ENCODE measurements around a stretch of chr10.

DNA sequence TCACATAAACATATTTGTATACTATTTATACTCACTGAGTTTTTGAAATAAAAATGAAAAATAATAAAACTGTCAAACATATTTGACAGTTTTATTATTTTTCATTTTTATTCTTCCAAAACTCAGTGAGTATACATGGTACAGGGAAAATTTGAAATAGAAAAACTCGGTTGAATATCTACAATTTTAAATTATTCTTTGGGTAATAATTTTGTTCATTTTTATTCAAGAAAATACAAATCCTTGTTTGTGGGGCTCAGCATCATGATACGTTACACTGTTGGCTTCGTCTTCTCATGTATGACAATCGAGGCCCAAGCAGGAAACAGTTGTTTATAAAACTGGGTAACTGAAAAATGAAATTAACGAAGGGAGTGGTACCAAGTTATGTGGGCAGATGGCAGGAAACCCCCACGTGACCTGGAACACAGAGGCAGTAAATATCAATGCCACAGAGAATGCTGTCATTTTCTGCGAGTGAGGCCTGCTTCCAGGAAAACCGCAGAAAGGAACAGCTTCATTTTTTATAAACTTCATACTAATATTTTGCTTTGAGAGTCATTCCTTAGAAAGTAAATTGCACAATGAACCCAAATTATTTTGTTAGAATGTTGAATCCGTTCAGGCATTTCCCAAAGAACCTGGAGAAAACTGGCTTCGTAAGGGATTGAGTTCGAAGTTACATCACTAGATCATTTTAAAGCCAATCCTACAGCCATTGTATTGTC is 201.0 kb upstream of the ADARB2 start:
- PRO-cap, result no peak
- RRBS, 2 experiments, result no CpG with 5 or more reads among the region's 11 CpGs

DNA sequence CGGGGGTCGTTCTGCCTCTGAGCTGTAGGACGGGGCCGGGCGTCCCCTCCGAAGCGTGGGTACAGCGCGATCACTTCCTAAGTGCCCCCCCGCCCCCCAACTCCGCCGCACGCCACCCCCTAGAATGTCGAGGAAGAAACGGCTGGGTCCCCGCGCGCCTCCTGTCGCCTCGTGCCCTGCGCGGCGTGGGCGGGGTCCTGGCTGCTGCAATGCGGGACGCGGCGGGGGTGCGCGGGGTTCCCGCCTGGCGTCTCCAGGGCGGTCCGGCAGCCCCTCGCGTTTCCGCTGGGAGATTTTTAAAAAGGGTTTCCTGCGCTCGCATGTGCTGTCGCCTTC is 707 bp downstream of the PFKP start:
- PRO-cap, result no peak
- RRBS, 2 experiments, result under 1 to 2% methylated on average over 7 to 10 of the region's 40 CpGs

DNA sequence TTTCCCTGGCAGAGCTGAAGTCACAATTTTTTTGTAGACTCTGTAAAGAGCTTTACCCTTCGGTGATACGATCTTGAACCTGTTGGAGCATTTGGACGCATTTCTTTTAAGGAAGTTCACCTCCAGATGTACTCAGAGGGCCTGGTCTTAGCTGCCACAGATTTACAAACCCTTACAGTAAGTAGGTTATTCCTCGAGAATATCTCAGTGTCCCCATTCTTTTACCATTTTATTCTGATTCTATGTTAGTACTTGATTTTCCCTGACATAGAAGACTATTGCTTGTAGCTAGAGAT is 2.7 kb downstream of the PFKP start:
- PRO-cap, result no peak
- RRBS, 2 experiments, result no CpG with 5 or more reads among the region's 4 CpGs

- PRO-cap, result no peak
- RRBS, 2 experiments, result no CpG with 5 or more reads among the region's 19 CpGs
Observed at GRCh38 chr10:3143390-3143832, 29.2 kb downstream of the PITRM1 start.

DNA sequence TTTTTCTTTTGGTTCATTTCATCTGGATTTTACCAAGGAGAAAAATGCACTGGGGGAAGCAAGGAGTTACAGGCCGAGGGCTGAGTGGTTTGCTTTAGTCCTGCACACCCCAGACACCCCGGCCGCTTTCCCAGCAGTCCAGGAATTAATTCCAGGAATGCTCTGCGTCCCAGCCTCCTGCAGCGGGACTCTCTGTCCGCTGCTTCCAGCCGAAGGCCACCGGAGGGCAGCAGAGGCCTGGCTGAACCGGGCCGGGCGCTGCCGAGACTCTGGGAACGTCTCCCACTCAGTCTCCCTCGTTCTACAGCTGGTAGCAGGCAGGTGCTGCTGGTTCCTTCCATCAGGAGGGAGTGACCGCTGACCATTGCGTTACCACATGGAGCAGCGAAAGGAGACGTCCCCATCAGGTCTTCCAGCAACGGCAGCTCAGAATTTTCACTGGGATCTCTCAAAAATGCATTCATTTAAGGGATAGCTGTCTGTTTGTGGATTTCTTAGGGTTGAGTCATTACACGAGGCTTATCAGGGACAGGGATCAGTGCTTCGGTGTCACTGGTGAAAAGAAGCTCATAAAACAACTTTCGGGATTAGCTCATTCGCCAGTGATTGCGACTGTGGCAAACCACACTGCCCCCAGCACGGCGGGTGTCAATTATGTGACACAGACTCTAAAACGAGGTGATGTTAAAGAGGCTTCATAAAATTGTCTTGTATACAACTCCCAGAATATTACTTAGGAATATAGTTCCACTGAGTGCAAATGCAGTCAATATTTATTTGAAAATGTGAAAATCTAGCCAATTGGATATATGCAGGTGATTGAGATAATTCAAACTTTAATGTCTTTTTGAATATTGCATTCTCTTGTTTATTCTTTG is 25.0 kb upstream of the PITRM1 start:
- PRO-cap, result no peak
- RRBS, 2 experiments, result 3% methylated on average over 5 of the region's 27 CpGs; no CpG with 5 or more reads in 1 of the 2 experiments

DNA sequence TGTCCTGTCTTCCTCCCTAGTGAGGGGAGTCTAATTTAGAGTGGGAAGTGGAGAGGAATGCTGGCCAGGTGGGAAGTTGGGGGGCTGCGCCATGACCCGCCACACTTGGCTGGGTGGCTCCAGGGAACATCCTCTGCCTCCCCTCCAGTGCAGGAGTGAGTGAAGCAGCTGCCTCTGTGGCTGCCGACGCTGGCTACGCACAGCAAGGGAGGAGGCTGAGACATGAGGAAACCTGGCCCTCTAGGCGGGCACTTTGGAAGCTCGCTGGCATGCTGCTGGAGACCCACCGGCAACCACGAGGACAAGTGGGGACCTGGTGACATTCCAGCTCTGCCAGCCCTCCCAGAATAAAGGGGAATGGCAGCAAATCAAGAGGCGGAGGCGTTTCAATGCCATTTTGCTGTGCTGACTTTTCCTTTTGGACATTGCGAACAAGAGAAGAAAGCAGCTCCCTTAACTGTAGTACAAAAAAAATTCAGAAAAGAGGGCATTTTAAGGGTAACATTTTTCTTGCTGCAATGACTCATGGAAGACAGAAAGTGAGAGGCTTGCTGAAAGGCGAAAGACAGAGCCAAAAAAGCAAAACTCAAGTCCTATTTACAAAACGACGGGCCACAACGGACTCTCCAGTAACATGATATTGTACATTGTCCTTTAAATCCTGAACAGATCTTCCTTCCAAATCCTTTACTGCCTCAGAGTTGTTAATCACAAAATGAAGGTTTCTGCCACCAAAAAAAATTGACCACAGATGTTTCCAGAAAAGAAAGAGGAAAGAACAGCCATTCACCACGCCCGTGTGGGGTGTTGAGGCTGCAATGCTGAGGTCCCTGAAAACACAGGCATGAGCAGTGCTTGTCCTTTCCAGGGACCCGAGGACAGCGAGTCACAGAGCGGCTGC is 121.3 kb upstream of the PITRM1 start:
- PRO-cap, result no peak
- RRBS, 2 experiments, result no CpG with 5 or more reads among the region's 21 CpGs

DNA sequence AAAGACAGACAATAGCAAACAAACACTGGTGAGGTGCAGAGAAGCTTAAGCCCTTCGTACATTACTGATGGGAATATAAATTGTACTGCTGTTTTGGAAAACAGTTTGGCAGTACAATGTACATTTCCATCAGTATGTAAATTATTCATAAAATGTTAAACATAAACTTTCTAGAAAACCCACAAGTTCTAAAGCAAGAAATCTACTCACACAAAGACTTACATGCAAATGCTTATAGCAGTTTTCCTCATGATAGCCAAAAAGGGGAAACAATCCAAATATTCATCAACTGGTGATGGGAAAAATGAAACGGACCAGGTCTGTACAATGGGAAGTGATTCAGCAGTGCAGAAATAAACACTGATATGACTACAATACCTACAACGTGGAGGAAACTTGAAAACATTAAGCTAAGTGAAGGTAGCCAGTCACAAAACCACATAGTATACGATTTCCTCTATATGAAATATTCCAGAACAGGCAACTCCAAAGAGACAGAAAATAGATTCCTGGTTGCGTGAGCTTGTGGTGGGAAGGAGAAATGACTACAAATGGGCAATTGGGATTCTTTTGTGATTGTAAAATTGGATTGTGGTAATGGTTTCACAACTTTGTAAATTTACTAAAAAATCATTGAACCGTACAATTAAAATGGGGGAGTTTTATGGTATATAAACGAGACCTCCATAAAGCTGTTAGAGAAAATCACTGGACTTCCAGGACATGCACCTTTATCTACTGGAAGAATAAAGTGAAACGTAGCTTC is 263.1 kb upstream of the PITRM1 start:
- PRO-cap, result no peak
- RRBS, 2 experiments, result no CpG with 5 or more reads among the region's 8 CpGs

DNA sequence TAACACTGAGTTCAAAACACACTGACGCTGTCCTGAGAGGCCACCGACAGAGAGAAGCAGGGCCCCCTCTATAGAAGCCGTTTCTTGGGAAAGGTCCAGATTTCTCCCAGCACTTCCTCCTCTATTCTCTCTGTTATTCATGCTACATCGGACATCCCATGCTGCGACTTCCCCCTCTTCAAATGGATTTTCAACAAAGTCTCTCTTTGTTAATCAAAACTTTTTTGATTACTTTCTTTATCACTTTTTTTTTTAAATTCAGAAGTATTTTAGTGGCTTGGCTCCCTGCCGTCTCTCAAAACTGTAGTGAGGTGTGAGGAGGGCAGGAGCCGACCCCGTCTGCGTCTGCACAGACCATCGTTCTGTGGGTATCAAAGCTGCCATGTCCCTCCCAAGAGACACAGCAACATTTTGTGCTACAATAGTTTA is 298.9 kb upstream of the PITRM1 start:
- PRO-cap, result no peak
- RRBS, 2 experiments, result no CpG with 5 or more reads among the region's 10 CpGs

- PRO-cap, result no peak
- RRBS, 2 experiments, result no CpG with 5 or more reads among the region's 17 CpGs
Observed at GRCh38 chr10:3482221-3482820, 302.7 kb downstream of the KLF6 start.

- PRO-cap, result unidirectional peak, minus-strand start at chr10:3500629
- RRBS, 2 experiments, result no CpG with 5 or more reads among the region's 17 CpGs
Observed at GRCh38 chr10:3500129-3500914, 284.7 kb downstream of the KLF6 start.

GRCh38 chr10:3574453-3574905 is 210.5 kb downstream of the KLF6 start:
- PRO-cap, result no peak
- RRBS, 2 experiments, result no CpG with 5 or more reads among the region's 10 CpGs

DNA sequence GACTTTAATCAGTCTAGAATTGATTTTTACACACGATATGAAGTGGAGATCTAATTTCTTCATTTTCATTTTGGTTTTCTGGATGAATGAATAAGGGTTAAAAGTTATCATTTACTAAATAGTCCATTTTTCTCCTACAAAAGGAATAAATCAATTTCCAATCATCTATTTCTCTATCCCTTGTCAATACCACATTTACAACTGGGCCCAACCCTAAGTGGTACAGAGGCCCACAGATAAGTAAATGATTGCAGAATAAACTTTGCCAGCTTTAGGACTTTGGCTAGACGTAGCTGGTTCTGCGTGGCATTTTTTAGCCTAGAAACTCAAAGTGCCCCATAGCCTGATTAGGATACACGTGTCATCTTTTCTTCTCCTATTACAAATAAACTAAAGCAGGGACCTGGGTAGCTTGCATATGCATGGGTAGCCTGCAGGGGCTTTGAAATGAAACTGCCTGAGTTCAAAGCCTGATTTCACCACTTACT is 56.5 kb downstream of the KLF6 start:
- PRO-cap, result no peak
- RRBS, 2 experiments, result no CpG with 5 or more reads among the region's 4 CpGs

DNA sequence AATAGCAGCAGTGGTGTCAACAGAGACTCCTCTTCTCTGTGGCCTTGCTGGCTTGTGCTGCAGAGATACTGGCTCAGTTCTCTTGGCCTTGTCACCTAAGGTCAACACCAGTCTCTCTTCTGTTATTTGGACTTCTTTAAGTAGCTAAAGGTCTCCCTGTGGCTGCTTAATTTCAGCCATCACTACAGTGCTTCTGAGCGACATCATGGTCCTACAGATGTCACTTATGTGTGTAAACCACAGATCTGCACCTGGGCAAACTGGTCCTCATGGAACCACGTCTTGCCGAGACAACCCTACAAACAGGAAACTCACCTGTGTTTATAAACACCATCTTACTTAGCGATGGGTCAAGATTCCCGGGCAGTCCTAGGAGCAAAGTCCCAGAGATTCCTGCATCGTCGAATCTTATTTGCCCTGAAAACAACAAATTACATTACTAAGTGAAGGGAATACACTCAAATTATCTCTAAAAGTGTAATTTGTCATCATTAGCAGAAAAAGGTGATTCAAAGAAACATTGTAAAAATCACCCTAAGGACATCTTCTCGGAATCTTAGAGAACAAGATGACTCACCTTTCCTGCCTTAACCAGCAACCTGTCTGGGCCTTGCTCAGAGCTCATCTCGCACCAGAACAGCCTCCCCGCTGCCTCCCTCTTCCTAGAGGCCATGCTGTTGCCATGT is 27.7 kb downstream of the KLF6 start:
- PRO-cap, result no peak
- RRBS, 2 experiments, result no CpG with 5 or more reads among the region's 10 CpGs

- PRO-cap, result no peak
- RRBS, 2 experiments, result 7 to 71% methylated on average over 4 to 10 of the region's 27 CpGs
Observed at GRCh38 chr10:3762735-3763613, 22.0 kb downstream of the KLF6 start.

DNA sequence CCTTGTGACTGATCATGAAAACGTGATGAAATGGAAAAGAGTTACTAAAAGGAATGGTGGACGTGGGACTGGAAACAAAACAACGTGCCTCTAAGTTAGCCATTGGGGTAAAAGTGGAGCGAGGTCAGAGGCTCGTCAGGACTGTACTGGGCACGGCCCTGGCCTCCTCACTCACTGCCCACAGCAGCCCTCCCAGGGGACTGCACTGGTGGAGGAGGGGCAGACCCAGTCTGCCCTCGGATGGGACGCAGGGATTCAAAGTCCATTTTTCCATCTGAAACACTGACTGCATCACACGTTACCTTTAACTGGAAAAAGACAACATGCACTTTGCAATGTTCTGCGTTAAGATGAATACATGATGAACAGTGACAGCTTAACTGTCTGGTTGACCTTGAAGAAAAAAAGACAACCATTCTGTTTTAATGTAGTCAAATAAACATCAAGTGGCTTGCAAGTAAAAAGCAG is 19.0 kb downstream of the KLF6 start:
- PRO-cap, result no peak
- RRBS, 2 experiments, result no CpG with 5 or more reads among the region's 10 CpGs

- PRO-cap, result bidirectional peak, plus-strand start at chr10:3783161, minus-strand start at chr10:3782845
- RRBS, 2 experiments, result no CpG with 5 or more reads among the region's 4 CpGs
Observed at GRCh38 chr10:3782765-3783046, 2.3 kb downstream of the KLF6 start.

- PRO-cap, result no peak
- RRBS, 2 experiments, result no CpG with 5 or more reads among the region's 18 CpGs
Observed at GRCh38 chr10:3803687-3804872, 19.1 kb upstream of the KLF6 start.

- PRO-cap, result no peak
- RRBS, 2 experiments, result no CpG with 5 or more reads among the region's 8 CpGs
Observed at GRCh38 chr10:3871577-3872125, 86.6 kb upstream of the KLF6 start.

DNA sequence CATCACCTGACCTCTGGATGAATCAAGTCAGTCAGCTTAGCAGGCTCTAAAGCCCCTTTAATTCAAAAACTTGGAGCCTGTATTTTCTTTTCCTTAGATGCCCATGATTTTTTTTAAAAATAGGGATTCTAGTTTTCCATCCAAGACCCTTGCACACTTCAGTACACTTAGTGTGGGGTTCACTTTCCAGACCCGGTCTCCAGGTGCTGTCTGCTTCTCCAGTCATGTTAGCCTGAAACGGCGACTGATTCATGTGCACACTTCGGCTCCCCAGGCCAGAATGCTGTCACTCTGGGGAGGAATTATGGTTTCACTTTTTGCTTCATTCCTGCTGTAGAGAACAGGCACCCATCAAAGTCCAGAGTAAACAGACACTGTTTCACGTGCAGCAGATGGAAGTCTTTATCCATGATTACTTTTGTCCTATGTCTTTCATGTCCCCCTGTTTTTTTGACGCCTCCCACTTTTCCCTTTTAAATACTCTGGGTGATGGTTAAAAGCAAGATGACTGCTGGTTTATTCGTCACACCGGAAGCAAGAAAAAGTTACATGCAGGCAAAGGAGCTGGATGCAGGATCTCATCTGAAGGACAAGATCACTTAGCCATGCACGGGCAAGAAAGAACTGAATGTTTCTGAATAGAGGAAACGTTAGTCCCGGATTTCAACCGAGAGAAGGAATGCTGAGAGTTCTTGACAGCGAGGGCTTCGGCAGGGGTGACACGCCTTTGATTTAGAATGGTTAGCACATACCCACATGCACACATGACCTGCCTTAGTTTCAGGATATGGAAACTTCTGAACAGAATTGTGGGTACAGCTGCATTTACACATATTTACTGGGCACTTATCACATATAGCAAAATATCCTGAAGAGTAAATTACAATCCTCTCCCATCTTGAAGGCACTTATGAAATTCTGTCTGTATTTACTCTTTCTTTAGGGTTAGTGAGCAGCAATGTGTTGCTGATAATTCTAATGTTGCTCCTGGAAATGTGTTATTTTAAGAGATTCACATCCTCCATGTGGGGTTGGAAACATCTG is 250.0 kb upstream of the KLF6 start:
- PRO-cap, result no peak
- RRBS, 2 experiments, result 81% methylated on average over 3 of the region's 15 CpGs; no CpG with 5 or more reads in 1 of the 2 experiments

DNA sequence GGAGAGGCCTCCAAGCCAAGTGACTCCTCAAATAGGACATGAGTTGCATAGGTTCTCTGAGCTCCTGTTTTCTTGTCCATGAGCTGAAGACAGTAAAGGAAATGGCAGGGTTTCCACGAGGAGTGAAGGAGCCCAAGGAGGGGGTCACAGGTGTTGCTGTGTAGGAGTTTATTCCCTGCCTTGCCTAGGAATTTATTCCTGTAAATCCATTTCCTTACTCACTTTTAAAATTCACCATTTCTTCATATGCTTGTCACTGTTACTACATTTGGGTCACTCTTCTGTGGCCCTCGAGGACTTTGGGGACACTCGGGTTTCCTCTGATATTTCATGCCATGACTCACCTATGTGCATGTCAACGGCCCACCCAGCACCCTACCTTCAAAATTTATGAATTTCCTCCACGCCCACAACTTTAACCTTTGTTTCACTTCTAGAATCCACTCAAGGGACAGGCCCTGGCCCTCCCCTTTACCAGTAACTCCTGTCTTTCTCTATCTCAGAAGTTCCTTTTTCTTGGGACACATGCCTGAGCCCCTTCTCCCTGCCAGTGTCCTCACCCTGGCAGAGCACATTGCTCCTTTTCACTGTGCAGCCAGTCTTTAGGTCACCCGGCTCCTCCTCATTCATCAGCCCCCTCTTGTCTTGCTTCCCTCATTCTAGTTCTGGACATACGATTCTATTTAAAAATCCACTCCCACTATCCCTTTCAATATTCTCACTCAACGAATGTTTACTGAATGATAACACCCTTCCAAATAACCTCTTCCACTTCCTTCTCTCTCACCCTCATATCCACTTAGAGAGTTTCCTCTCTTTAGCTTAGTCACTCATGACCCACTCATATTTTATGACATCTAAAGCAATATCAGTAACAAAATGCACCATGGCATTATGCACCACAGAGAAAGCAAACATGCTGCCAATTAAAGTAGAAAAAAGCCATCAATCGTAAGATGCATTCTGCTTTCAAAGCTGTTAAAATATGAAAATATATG is 282.6 kb upstream of the KLF6 start:
- PRO-cap, result no peak
- RRBS, 2 experiments, result no CpG with 5 or more reads among the region's 9 CpGs